Adrenal gland (tissue), 7 donors: ENCODE measurements around a stretch of chr14.

- PRO-cap, 3 experiments = peak in 1 of 3 experiments; most common minus-strand start chr14:89341444 (in 1)
- RAMPAGE, long total RNA, 4 experiments = no peak in any of the 4 experiments
- RRBS = no CpG with 5 or more reads among the region's 10 CpGs
Measured at GRCh38 chr14:89341198-89341908, 75.7 kb downstream of the FOXN3 start.

GRCh38 chr14:89411973-89412735, 4.9 kb downstream of the FOXN3 start:
- PRO-cap, 3 experiments = no peak in any of the 3 experiments
- RAMPAGE, long total RNA, 4 experiments = no peak in any of the 4 experiments
- RRBS = no CpG with 5 or more reads among the region's 17 CpGs

DNA sequence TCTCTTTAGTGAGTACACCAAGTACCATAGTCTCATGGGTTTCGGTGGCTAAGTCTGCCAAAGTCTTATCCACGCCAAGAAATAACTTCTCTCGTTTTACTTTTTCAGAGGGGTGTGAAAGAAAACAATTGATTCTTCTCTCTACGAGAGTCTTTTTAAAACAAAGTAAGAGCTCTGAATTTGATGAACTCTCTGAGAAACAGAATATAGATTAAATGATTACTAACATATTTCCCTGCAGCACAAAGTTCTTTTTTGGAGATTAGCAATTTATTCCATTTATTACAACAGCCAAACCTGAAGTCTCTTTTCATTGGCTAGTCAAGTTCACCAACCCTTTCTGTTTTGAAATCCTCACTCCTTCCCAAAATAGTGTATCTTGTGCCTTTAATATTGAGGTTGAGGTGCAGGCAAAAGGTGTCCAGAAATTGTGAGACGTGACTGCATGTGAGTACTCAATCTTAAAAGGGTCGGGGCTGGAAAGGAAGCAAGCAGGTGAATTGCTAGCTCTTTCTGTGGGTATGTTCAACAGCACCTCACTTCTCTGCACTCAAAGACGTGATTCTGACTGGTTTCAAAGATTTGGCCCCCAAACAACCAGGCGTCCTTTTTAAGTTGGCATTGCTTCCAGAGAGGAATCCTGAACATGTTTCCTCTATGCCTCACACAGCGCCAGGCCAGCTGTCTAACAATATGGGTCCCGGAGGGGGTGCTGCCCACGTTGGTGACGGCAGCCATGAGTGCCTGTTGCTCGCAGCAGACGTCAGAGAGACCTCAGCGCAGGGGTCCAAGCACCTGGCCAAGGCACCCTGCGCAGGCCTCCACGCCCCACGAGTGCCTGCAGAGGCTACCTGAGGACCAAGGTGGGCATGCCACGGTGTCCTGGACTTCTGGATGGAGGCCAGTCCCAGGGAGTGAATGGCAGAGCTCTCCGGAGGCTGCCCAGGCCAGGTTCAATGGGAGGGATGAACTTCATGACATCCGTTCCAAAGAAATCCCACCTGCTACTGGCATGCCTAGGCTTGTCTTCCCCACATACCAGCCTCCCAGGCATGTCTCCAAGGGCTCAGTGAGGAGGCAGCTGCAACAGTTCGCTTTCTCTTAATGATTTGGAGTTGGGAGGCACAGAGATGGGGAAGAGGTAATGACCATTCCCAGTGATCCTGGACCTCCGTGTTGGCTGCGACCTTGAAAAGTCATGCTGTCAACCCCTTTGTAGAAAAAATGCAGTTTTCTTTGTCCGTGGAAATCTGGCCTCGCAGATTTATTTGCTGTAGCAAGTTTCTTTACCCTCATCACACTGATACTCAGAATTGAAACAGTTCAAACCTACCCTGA, 11.4 kb upstream of the FOXN3 start:
- PRO-cap, 3 experiments = peak in 1 of 3 experiments; most common plus-strand start position 390 of the sequence (in 1)
- RAMPAGE, long total RNA, 4 experiments = no peak in any of the 4 experiments
- RRBS = no CpG with 5 or more reads among the region's 26 CpGs

GRCh38 chr14:89584750-89585309, 167.8 kb upstream of the FOXN3 start:
- PRO-cap, 3 experiments = no peak in any of the 3 experiments
- RAMPAGE, long total RNA, 4 experiments = no peak in any of the 4 experiments
- RRBS = no CpG with 5 or more reads among the region's 13 CpGs

- PRO-cap, 3 experiments = peak in 3 of 3 experiments; most common minus-strand start chr14:89621297 (in 3)
- RAMPAGE, long total RNA, 4 experiments = no peak in any of the 4 experiments
- RRBS = no CpG with 5 or more reads among the region's 9 CpGs
Measured at GRCh38 chr14:89620966-89621528, 204.0 kb upstream of the FOXN3 start.

DNA sequence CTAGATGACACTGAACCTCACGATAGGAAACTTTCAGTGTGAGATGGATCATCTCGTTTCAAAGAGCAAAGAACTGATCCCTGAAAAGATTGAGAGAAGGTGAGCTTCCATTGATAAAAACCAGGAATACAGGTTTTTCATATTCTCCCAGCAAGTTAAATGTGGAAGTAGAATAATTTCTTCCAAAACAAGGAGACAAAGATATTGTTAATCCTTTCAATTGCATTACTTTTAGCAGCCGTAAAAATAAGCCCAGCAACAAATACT, 212.0 kb upstream of the FOXN3 start:
- PRO-cap, 3 experiments = peak in 1 of 3 experiments; most common minus-strand start position 86 of the sequence (in 1)
- RAMPAGE, long total RNA, 4 experiments = no peak in any of the 4 experiments
- RRBS = no CpG with 5 or more reads among the region's 3 CpGs

DNA sequence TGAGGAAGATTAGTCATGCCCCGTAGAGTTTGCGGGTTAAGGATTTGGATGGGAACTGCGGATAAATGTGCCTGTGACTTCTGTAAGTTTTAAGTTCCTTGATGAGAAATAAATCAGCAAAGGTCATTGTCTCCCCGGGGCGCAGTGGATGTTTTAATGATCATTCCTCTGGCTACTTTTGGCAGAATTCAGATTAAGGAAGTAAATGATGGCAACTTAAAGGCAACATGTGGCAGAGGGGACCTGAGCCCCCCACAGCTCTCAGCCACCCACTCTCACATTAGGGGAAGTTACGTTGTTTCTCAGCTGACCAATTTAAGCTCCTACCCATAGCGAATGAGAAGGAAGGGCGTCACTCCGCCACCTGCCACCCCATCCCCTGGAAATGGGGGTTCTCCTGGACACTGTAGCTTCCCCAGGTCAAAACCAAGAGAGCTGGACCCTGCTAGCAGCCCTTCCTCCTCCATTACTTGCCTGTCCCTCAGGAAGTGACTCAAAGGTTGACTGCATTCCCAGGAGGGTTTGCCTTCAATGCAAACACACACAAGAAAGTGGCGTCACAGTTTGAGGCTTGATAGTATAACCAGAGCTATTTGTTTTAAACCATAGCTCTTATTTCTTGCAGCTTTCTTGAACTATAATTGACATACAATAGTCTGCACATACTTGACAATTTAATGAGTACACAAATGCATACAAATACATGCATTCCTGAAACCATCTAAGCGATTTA, 79.0 kb downstream of the KCNK13 start:
- PRO-cap, 3 experiments = no peak in any of the 3 experiments
- RAMPAGE, long total RNA, 4 experiments = no peak in any of the 4 experiments
- RRBS = no CpG with 5 or more reads among the region's 11 CpGs

- PRO-cap, 3 experiments = no peak in any of the 3 experiments
- RAMPAGE, long total RNA, 4 experiments = no peak in any of the 4 experiments
- RRBS = no CpG with 5 or more reads among the region's 6 CpGs
Measured at GRCh38 chr14:90288708-90288993, 32.3 kb downstream of the PSMC1 start.

DNA sequence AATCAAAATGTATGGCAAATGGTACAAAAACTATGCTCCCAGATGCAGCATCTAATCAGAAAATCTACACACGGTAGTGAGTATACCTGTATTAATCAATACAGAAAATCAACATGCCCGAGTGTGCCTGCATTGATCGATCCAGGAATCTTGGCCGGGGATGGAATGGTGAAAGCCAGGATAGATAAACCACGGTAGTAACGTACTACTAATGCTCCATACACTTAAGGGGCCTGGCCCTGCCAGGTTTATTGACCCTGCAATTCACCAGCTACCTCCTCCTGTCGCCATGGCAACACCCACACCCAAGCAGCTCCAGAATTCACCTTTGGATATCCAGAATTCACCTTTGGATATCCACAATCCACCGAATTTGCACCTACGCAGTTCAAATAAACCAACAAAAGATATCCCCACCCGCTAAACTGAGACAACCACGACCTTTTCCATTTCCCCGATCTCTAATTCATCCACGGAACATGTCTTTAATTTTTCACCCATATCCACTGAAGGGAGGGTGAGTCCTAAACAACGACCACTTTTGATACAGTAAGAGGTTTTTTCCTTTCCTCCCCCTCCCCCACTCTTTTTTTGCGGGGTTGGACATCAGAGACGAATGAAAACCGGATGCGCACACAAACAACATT, 14.8 kb upstream of the CALM1 start:
- PRO-cap, 3 experiments = peak in 1 of 3 experiments; most common plus-strand start position 609 of the sequence (in 1); most common minus-strand start position 427 of the sequence (in 1)
- RAMPAGE, long total RNA, 4 experiments = start-site peak on the plus strand in 1 of 4 experiments, centred at position 618 of the sequence, 6 reads per replicate
- RRBS = no CpG with 5 or more reads among the region's 18 CpGs

DNA sequence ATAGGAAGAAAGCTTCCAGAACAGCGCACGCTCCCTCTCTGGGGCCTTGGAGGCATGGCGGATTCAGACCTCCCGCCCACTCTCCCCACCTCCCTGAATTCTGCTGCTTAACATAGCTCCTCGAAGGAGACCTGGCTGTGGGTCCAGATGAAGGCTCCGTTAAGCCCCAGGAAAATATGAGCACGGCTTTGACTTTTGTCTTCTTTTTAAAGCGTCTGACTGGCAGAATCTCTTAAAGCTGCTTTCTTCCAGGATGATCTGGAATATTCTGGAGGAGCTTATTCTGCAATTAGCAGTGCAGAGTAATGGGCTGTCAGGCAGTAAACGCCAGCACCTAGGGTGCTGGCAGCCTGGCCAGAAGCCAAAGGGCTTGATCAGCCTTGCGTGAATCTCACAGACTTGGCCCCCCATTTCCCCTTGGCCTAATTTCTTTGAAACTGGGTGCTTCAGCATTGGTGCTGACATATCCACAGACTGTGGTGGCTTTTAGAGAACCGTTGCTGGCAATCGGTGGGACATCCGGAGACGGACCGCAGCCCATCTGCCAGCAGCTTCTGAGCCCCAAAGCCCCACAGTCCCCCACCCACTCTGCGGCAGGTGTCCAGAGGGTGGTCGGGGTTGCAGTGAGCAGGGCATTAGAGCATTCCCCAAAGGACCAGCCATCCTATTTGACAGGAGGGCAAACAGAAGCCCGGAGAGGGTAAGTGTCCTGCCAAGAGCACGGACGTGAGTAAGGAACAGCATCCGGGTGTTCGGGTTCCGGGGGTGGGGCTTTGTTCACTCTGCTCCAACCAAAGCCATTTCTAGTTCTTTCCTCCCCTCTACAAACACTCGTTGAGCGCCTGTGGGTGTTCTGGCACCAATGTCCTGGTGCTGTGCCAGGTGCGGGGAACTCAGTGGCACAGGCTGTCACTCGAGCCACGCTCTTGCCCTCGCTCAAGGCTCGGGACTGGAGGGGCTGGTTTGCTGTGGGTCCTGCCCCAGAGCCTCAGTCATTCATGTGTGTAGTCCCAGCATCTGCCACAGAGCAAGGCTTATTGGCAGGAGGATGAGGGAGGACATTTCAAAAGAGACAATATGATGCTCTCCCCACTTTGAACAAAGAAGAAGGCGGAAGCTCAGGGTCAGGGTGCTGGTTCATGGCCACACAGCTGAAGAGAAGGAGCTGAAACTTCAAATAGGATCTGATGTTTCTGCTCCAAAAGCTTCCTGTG, 157.2 kb downstream of the CALM1 start:
- PRO-cap, 3 experiments = no peak in any of the 3 experiments
- RAMPAGE, long total RNA, 4 experiments = no peak in any of the 4 experiments
- RRBS = 89% methylated on average over 3 of the region's 31 CpGs

GRCh38 chr14:90574294-90575092, 177.7 kb downstream of the CALM1 start:
- PRO-cap, 3 experiments = no peak in any of the 3 experiments
- RAMPAGE, long total RNA, 4 experiments = no peak in any of the 4 experiments
- RRBS = no CpG with 5 or more reads among the region's 12 CpGs

GRCh38 chr14:90630247-90630942, 185.8 kb downstream of the TTC7B start:
- PRO-cap, 3 experiments = peak in 2 of 3 experiments; most common plus-strand start chr14:90630646 (in 2); most common minus-strand start chr14:90630411 (in 1)
- RAMPAGE, long total RNA, 4 experiments = no peak in any of the 4 experiments
- RRBS = no CpG with 5 or more reads among the region's 14 CpGs

DNA sequence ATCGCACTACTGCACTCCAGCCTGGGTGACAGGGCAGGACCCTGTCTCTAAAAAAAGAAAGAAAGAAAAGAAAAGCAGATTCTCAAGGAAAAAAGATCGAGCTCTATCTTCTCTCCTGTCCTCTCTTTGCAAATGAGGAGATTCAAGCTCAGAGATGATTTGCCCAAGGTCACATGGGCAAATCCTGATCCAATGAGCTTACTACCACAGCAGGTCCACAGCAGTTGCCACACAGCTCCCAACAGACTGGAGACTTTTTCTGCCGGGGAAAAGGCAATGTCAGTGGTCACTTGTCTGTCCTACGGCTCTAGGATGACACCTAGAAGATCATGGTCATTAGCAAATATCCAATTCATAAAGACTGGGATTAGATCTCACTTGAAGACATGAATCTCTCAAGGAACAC, 58.8 kb downstream of the TTC7B start:
- PRO-cap, 3 experiments = no peak in any of the 3 experiments
- RAMPAGE, long total RNA, 4 experiments = no peak in any of the 4 experiments
- RRBS = no CpG with 5 or more reads among the region's 4 CpGs

DNA sequence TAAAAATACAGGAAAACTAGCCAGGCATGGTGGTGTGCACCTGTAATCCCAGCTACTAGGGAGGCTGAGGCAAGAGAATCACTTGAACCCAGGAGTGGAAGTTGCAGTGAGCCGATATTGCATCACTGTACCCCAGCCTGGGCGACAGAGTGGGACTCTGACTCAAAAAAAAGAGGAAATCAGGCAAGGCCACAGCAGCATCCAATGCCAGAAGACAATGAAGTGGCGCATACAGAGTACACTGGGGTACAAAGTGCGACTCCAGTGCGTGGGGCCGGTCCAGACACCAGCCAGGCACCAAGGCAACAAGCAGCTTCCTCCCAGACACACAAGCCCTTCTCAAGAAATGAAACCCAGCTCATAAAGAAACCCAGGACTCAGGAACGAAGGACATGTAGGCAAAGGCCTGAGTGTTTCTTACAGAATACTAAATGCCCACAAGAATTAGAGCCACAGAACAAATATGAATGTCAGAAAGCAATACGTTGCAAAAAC, 28.2 kb downstream of the TTC7B start:
- PRO-cap, 3 experiments = peak in 1 of 3 experiments; most common plus-strand start position 282 of the sequence (in 1); most common minus-strand start position 206 of the sequence (in 1)
- RAMPAGE, long total RNA, 4 experiments = no peak in any of the 4 experiments
- RRBS = no CpG with 5 or more reads among the region's 8 CpGs

GRCh38 chr14:90838900-90839838, 22.9 kb upstream of the TTC7B start:
- PRO-cap, 3 experiments = peak in 3 of 3 experiments; most common plus-strand start chr14:90839160 (in 1); most common minus-strand start chr14:90839120 (in 1)
- RAMPAGE, long total RNA, 4 experiments = no peak in any of the 4 experiments
- RRBS = no CpG with 5 or more reads among the region's 14 CpGs

DNA sequence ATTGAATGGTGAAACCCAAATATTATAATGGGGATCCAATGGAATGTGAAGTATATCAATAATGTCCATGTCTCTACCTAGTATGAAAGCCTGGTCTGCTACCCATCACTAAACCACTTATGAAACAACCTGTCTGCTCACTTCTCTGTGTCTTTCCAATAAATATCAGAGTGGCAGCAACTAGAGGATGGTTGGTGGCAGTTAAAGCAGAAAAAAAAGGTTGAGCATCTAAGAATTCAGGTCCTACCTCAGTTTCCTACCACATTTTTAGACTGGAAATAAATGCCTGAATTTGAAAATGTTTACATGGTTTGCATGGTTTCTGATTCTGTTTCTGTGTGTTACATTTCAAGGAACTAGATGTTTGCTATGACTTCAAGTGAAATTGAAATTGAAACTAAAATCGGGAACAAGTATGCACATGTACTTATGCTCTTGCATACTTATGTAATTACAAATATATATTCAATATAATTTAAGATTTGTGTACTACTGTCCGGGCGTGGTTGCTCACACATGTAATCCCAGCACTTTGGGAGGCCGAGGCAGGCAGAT, 38.1 kb downstream of the RPS6KA5 start:
- PRO-cap, 3 experiments = peak in 1 of 3 experiments; most common plus-strand start position 400 of the sequence (in 1)
- RAMPAGE, long total RNA, 4 experiments = no peak in any of the 4 experiments
- RRBS = no CpG with 5 or more reads among the region's 4 CpGs

GRCh38 chr14:91063122-91063559, 2.7 kb upstream of the RPS6KA5 start:
- PRO-cap, 3 experiments = no peak in any of the 3 experiments
- RAMPAGE, long total RNA, 4 experiments = no peak in any of the 4 experiments
- RRBS = no CpG with 5 or more reads among the region's 1 CpG

GRCh38 chr14:91154721-91155320, 40.9 kb downstream of the DGLUCY start:
- PRO-cap, 3 experiments = no peak in any of the 3 experiments
- RAMPAGE, long total RNA, 4 experiments = no peak in any of the 4 experiments
- RRBS = no CpG with 5 or more reads among the region's 14 CpGs

DNA sequence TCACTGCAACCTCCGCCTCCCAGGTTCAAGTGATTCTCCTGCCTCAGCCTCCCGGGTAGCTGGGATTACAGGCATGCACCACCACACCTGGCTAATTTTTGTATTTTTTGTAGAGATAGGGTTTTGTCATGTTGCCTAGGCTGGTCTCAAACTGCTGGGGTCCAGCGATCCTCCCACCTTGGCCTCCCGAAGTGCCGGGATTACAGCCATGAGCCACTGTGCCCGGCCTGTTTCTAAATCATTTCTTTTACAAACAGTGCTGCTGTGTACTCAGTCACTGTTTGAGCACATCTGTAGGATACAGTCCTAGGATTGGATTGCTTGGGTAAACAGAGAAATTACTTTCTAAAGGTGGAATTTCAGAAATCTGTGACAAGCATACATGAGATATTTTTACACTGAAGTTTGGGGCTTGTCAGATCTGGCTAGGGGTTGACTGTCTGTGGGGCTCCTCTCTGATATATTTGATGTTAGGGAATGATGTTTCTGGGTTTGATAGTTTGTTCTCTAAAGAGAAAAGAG, 42.4 kb downstream of the DGLUCY start:
- PRO-cap, 3 experiments = no peak in any of the 3 experiments
- RAMPAGE, long total RNA, 4 experiments = no peak in any of the 4 experiments
- RRBS = no CpG with 5 or more reads among the region's 6 CpGs

DNA sequence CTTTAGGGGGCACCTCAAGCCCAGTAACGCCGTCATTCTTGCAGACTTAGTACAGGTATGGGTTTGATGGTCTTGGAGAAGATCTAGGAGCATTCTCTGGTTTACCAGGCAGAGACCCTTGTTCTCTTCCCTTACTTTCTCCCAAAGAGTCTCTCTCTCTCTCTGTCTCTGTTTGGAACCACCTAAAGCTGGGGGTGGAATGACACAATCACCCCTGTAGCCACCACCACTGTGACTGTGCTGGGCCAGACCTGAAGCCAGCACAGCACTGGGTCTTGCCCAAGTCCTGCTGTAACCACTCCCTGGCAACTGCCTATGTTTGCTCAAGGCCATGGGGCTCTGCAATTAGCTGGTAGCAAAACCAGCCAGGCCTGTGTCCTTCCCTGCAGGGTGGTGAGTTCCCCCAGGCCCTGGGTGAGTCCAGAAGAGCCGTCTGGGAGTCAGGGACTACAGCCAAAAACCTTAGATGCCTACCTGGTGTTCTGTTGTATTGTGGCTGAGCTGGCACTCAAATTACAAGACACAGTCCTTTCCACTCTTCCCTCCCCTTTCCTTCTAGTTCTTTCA, 50.7 kb downstream of the DGLUCY start:
- PRO-cap, 3 experiments = no peak in any of the 3 experiments
- RAMPAGE, long total RNA, 4 experiments = no peak in any of the 4 experiments
- RRBS = no CpG with 5 or more reads among the region's 3 CpGs